Glomerular endothelial cell (primary cell): ENCODE measurements around a stretch of chr7.

- RAMPAGE, long total RNA = no peak
Observed at GRCh38 chr7:1033475-1033989, 10.8 kb upstream of the GPR146 start.

- RAMPAGE, long total RNA = no peak
Observed at GRCh38 chr7:1052046-1052554, 7.8 kb downstream of the GPR146 start.

DNA sequence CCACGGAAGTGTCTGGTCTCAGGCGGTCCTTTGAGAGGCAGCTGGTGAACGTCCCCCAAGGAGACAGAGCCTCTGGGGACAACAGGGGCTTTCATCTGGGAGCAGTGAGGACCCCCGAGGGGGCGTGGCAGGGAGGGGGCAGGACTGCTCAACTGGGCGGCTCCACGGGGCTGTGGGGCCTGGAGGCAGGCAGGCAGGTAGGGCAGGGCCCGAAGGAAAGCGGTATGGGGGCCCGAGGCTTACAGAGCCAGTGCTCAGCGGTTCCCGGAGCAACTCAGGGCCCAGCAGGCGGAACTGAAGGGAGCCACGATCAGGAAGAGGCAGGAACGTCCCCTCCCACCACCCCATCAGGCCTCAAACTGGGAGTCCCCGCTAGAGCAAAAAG is 21.4 kb upstream of the ZFAND2A start:
- RAMPAGE, long total RNA = no peak

DNA sequence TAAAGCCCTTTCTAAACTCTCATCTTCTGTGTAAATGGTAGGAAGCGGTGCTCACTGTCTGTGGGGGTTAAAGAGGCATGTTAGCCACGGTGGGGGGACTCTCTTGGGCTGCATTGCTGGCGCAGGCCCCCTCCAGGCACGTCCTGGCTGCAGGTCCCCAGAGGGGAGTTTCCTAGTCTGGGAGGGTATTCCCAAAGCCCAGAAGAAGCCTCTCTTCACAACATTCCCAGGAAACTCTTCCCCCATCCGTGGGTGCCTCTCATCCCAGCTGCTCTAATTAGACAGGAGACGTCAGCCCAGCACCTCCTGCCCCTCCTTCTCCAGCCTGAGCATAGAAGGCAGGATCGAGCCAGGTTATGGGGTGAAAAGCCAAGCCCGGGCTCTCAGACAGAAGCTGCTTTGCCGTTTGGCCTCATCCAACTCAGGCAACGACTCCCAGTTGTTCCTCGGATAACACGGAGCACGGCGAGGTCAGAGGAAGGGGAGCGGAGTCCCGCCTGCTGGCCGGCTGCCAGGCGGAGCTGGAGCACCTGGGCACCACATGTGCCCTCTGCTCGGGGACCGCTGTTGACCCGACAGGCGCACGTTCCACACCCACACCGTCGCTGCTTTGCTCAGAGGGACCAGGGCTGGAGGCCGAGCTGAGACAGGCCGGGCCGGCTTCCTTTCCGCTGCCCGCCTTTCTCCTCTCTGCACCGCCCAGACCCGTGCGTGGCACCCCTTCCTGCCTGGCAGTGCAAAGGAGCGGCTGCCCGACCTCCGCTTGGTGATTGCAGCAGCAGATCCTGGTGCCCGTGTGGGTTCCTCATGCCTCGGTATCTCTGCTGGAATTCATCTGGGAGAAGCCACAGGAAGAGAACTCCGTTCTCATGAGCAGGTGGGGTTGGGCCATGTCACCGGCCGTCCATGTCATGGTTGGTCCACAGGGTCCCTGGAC is 21.7 kb upstream of the UNCX start:
- RAMPAGE, long total RNA = no peak

DNA sequence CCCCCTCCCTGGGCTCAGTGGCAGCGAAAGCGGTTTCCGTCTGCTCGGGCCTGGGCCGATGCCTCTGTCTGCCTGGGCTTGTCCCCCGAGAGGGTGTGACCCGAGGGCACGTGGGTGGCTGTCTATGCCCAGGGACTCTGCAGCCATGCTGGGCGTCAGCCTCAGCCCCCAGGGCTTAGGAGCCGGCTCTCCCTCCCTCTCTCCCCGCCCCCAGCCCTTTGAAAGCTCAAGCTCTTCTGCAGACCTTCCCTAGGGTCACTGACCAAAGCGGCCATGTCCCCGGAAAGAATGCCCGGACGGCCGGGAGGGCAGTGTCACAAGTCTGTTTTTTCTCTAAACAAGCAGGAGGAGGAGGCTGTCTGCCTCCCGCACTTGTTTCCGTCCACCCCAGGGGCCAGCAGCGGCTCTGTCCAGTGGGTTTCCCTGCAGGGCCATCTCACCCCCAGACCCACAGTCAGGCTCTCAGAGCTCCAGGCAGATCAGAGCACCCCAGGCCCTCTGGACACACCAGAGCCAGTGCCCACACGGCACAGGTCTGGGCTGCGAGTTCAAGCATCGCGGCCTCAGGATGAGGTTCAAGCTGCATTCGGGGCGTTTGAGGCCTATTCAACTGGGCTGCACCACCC is 6.9 kb downstream of the MICALL2 start:
- RAMPAGE, long total RNA = no peak

DNA sequence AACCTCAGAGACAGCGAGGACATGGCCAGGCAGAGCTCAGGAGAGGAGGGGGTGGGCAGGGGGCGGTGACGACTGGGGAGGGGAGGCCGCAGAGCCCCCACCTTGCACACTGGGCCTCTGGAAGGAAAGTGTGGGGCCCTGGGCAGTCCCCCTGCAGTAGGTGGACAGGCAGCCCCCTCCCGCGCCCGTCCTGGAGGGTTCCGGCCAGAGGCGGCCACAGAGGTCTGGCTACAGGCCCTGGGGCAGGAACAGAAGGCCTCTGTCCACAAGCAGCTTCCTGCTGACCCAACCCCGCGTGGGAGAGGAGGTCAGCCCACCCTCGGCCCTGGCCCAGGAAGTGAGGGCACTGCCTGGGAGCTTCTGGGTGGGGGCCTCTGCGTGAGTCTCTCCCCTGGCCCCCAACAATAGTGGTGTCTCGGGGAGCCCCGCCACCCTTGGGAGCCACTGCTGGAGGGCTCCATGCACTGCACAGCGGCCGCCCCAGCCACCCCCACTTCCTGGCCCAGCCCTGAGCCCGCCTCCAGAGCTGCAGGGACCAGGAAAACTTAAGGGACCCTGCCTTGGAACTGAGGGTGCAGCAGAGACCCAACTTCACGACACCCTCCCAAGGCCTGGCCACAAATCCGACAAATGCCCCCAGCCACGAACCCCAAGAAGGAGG is 4.7 kb downstream of the MICALL2 start:
- RAMPAGE, long total RNA = no peak

DNA sequence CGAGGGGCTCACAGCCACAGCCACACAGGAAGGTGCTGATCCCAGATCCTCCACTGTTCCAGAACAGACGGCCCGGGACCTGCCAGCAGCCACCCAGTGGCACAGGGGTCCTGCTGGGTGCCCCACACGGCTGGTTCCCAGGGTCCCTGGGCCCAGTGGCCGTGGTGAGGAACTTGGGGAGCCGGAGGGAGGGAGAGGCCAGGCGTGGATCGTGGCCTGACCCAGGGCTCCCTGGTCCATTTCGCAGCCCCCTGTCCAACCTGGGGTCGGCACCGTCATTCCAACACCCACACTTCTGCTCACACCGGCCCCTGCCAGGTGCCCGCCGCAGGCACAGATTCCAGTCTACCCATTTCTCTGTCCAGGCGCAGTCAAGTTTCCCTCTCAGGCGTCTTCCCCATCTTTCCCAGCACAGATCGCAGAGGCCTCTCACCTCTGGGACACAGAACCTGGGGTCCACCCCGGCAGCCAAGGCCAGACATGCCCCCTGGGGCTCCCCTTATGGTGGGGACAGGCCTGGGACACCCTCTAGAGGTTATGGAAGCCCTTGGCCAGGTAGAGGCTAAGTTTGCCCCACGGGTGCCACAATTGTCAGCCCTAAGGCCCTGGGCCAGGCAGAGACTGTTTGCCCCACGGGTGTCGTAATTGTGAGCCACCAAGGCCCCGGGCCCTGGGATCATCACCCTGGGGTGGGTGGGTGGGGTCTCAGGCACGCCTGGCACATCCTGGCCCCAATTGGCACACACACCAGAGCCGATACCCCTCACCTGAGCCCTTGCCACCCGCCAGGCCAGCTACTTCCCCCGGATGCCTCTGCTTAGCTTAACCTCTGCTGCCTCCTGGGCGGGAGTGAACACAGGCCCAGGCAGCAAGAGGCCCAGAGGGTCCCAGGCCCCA is 8.1 kb upstream of the MICALL2 start:
- RAMPAGE, long total RNA = no peak

- RAMPAGE, long total RNA = no peak
Observed at GRCh38 chr7:1493417-1494046, 10.7 kb downstream of the INTS1 start.

- RAMPAGE, long total RNA = no peak
Observed at GRCh38 chr7:1499409-1499764, 4.8 kb downstream of the INTS1 start.

GRCh38 chr7:1513721-1514194 is 9.6 kb upstream of the INTS1 start:
- RAMPAGE, long total RNA = no peak

DNA sequence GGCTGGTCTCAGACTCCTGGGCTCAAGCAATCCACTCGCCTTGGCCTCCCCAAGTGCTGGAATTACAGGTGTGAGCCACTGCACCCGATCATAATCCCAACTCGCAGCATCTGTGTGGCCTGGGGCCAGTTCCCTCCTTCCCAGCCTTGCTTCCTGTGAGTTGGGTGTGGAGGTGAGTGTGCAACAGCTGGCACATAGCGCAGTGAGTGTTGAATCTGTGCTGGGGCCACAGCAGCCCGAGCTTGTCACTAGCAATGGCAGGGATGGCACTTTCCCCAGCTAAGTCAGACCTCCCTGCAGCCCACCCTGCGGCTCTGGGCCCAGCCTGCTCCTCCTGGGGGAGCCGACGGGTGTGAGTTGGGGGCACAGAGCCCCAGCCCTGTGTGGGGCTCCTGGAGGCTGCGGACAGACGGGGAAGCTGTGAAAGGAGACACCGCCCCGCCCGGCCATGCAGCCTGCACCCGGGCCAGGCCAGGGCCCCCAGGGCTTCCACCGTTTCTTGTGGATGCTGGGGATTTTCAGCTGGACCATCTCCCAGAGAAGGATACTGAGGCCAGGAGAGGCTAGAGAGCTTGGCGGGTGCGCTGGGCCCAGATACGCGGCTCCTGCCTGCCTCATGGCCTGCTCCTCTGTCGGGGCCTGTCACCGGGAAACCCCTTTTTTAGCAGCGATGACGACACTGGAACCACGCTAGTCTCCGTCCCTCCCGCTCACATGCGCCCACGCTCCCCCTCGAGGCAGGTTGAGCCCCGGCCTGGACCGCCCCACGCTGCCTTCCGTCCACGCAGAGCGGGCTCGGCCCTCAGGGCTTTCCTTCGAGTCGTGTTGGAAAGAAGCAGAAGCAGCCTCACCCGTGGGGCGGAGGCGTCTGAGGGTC is 11.9 kb downstream of the TMEM184A start:
- RAMPAGE, long total RNA = no peak

GRCh38 chr7:1553376-1554087 is 2.5 kb downstream of the TMEM184A start:
- RAMPAGE, long total RNA = no peak

DNA sequence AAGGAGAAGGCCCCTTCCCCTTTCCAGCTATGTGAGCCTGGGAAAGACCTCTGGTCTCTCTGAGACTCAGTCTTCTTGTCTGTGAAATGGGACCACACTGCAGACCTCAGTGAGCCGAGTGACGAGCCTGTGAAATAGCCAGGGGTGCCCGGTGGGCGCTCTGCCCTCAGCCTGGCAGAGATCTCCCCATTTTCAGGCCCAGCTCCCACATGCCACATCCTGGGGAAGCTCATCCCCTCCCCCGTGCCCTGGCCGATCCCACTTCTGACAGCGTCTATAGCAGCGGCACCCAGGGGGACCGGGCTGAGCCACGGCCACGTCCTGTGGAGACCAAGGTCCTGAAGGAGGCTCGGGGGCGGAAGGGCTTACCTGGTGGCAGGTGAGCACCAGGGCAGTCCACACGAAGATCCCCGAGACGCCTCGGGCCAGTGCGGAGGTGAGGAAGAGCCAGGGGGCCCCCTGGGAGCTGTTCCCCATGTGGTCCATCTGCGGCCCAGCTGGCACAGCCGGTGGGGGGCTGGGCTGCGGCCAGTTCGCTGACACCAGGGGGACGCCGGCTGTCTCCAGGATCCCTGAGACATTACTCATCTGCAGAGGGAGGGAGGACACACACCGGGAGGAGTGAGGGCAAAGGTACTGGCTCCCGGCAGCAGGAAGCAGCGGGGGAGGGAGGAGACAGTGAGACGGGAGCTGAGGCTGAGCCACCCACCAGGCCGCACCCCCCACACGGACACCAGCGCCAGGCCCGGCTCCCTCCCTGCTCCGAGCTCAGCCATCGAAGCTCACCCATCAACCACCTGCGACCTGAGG is 903 bp downstream of the TMEM184A start:
- RAMPAGE, long total RNA = no peak

DNA sequence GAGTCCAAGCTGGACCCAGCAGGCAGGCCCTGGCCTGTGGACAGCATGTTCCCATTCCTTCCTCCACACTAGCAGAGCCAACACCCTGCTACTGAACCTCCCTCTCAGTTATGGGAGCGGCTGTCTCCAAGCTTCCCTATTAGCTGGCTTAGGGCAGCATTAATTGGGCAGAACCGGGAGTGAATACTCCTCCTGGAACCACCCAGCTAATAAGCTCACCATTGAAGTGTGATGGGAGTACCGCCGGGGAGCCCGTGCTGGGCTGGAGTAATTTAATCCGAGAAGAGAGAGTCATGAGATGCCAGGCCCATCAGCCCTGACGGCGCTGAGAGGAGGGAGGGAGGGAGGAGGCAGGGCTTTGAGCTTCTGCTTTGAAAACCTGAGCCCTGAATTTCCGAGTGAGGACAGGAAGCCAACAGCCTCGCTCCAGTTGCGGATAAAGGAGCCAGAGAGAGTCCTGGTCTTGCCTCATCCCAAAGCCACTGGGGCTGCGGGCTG is 31.8 kb upstream of the ELFN1 start:
- RAMPAGE, long total RNA = no peak

GRCh38 chr7:1753183-1753741 is 83.2 kb downstream of the ELFN1 start:
- RAMPAGE, long total RNA = no peak

- RAMPAGE, long total RNA = no peak
Observed at GRCh38 chr7:1845771-1846724, 176.0 kb downstream of the ELFN1 start.

DNA sequence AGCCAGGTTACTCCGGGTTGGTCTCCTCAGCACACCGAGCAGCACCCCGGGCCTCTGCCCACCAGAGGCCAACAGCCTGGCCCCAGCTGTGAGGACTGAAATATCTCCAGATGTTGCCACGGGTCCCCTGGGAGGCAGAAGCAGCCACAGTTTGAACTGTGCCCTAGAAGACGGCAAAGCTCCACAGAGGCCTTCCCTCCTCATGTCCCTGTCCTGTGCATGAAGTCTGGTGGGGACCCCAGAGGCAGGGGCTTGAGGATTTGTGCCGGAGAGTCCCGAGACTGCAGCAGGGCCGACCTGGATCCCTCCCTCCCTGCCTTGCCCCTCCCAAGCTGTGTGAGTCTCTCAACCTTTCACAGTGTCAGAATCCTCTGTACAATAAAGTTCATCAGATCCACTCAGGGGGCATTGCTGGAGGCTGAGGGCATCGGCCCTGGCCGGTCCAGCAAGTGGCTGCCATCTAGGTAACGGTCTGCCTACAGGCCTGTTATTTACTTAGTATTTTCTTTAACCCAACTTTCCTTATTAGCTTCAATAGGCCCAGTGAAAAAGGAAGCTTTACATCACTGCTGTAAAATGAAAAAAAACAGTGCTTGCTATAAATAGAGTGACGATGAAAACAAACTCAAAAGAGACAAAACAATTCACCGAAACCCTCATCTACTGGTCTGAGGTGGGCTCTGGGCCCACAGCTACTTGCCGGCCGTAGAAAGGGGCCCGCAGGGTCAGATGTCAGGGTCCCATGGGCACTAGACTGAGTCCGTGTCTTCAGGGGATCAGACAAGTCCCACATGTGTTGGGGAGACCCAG is 192.3 kb downstream of the ELFN1 start:
- RAMPAGE, long total RNA = no peak

- RAMPAGE, long total RNA = no peak
Observed at GRCh38 chr7:1938921-1939842, 269.1 kb downstream of the ELFN1 start.

- RAMPAGE, long total RNA = no peak
Observed at GRCh38 chr7:1943190-1943704, 273.2 kb downstream of the ELFN1 start.

- RAMPAGE, long total RNA = no peak
Observed at GRCh38 chr7:1999516-1999877, 233.2 kb downstream of the MAD1L1 start.